Osteocyte (in vitro differentiated cells): ENCODE measurements around a stretch of chr22.

- PRO-cap = no peak
Measured at GRCh38 chr22:37601592-37602430, 6.8 kb upstream of the GGA1 start.

DNA sequence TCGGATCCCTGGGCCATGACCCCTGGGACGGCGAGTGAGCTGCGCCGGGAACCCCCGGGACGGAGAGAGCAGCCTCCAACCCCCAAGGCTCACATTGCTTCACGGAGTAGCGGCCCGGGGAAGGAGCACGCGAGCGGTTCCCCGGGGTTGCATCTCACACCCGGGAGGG, 371 bp downstream of the GGA1 start:
- PRO-cap = no peak

DNA sequence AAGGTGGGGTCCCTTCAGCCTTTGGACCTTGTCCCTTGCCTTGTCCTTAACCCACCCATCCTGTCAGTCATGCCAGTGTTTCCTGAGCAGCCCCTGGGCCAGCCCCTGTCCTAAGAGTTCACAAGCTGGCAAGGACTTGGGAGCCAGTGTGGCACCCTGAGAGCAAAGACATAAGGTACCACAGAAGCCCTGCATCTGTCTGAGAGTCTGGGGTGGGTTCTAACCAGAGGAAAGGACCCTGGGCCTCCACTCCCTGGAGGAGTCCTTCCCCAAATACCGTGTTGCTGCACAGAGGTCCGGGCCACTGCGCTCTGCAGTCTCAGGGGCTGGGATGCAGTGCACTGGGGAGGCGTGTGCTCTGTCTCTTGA, 4.4 kb upstream of the SH3BP1 start:
- PRO-cap = no peak

- PRO-cap = no peak
Measured at GRCh38 chr22:37664749-37665010, 6.2 kb downstream of the PDXP start.

DNA sequence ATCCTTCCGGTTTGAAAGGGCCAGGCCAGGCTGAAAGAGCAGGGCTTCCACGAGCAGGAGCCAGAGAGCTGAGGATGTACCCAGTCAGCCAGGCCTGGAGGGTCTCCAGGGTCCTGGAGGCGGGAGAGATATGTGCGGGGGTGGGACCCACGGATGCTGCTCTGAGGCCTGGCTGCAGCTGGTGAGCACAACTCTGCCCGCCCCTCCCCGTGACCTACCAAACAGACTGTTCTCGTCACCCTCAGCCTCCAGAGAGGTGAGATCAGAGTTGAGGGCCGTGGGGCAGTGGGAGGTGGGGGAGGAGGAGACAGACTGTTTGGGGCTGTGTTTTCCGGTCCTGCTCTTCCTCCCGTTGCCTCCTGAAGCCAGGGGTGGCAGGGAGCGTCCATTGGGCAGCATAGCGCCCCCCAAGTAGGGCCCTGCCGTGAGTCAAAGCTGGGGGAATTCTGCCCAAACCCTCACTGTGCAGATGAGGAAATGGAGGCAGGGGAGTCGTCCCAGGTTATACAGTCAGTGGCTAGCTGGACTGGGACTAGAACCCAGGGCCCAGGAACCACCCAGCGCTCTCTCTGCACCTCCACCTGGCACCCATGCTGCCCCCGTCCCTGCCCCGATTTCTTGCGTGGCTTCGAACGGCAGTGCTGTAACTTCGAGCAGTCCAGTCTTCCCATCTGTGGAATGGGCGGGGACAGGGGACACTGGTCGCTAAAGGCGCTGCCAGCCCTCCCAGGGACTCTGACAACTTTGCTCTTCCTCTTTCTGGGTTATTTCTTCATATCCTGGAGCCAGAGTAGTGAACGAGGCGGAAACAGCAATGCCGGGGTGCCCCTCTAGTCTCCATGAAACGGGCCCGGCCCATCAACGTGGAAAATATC, 42.4 kb downstream of the TRIOBP start:
- PRO-cap = no peak

- PRO-cap = no peak
Measured at GRCh38 chr22:37740969-37741288, 44.1 kb downstream of the TRIOBP start.

- PRO-cap = no peak
Measured at GRCh38 chr22:37804830-37805008, 310 bp upstream of the H1-0 start.

GRCh38 chr22:37896170-37896741, 9.8 kb upstream of the MICALL1 start:
- PRO-cap = no peak

DNA sequence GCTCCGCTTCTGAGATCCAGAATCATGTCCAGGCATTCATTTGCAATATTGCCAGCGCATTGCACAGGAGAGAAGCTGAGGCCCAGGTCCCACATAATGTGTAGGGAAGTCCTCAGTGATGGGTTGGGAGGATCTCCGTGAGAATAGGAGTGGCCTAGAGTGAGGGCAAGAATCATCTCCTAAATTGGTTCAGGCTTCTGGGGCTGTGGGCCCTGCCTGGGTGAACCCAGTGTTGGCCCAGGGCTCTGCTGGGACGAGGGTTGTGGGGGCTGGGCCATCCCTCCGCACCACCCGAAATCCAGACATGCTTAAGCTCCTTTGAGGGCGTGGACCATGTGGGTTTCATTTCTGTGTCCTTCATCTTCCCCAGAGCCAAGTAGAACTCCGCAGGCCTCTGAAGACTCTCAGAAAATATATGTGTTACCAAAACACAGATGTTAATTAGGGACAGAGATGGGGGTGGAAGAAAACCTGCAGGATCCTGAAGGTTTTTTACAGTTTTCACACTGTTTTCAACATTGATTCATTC, 3.7 kb downstream of the MICALL1 start:
- PRO-cap = no peak

GRCh38 chr22:37932325-37932910, 21.0 kb downstream of the C22orf23 start:
- PRO-cap = no peak

DNA sequence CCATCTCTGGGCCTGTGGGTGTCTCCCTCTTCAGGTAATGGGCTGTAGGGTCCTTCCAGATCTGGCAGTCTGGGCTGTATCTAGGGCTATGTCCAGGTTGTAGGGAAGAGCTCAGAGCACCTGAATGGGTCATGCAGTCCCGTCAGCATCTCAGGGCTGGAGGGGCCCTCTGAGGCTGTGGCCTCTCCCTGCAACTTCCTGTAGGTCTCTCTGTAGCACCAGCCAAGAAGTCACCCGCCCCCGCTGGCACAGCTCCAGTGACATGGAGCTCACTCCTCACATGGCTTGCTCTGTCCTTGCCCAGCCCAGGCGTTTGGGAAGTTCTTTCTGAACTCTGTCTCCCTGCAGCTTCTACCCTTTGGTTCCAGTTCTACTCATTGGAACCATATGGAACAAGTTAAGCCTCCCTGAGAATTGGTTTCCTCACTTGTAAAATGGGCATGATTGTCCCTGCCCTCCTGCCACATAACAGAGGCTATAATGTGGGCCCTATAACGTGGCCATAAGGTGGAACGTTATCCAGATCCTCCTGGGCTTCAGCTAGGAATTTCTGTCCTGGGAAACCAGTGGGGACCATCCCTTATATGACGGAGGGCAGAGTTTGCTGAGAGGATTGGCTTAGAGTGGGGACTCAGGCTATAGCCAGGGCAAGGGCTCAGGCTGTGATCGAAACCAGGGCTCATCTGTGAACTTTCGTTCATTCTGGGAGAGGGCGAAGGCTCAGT, 33.3 kb upstream of the SOX10 start:
- PRO-cap = no peak

GRCh38 chr22:38030217-38031335, 26.6 kb upstream of the PICK1 start:
- PRO-cap = no peak

DNA sequence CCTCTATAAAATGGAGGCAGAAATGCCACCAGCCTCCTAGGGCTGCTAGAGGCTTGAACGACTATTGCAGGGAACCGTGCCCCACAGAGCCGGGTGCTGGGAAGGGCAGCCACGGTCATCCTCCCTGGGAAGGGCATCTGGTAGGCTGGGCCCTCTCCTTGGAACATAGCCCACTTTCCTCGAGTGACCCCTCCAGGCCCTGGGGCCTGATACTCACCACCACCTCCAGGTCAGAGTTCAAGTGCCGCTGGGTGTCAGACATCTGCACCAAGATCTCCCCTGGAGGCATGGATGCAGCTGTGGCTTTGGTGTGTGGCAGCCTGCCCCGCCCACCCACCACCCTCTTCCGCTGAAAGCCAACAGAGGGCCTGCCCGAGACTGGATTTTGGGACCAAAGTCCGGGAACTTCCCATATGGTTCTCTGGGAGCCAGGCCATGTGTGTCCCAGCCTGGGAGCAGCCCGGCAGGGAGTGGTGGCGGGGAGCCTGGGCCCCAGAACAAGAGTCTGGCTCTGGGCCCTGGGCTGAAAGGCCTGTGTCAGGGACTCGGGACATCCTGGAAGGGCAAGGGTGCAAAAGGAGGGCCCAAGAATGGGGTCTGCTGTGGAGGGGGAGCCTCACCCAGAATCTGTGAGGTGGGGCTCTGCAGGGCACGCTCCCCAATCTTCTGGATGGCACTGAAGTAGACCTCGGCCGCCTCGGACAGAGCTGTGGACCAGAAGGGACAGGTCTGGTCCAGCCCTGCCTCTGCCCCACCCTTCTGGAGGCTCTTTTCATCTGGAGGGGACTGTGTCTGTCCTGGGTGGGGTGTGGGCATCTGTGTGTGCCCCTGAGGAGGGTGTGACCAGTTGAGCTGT, 2.6 kb downstream of the BAIAP2L2 start:
- PRO-cap = no peak

- PRO-cap = no peak
Measured at GRCh38 chr22:38112320-38112913, 1.9 kb upstream of the BAIAP2L2 start.

GRCh38 chr22:38120619-38120951, 10.1 kb upstream of the BAIAP2L2 start:
- PRO-cap = no peak

- PRO-cap = unidirectional peak, plus-strand start at chr22:38178077
Measured at GRCh38 chr22:38177655-38178371, 3.8 kb downstream of the PLA2G6 start.

GRCh38 chr22:38203936-38204132, 2.0 kb downstream of the MAFF start:
- PRO-cap = no peak

GRCh38 chr22:38213783-38214129, 12.0 kb downstream of the MAFF start:
- PRO-cap = no peak

DNA sequence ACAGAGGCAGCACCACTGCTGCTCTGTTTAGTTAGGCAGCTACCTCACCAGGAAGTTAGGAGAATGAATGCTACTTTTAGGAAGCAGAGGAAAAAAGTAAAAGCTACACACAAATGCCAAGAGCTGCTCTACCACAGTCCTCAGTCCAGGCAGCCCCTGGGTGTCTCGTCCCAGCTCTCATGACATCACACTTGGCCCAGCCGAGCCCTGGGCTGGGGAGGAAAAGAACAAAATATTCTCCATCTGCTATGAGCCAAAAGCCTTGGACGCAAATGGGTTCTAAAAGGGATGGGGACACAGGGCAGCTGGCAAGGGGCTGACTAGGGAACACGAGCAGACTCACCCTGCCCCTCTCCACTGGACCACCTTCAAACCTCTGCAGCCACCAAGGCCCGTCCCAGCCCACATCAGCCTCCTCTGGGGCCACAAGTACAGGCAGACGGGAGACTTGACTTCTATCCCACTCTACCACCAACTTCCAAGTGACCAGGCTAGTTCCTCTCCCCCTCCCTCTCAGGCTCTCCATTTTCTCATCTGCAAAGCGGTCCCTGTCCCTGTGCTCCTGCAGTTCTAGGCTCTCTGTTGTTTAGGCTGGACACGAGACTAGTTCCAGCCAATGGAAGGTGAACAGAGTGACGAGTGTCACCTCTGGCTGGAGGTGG, 26.0 kb downstream of the TMEM184B start:
- PRO-cap = no peak

DNA sequence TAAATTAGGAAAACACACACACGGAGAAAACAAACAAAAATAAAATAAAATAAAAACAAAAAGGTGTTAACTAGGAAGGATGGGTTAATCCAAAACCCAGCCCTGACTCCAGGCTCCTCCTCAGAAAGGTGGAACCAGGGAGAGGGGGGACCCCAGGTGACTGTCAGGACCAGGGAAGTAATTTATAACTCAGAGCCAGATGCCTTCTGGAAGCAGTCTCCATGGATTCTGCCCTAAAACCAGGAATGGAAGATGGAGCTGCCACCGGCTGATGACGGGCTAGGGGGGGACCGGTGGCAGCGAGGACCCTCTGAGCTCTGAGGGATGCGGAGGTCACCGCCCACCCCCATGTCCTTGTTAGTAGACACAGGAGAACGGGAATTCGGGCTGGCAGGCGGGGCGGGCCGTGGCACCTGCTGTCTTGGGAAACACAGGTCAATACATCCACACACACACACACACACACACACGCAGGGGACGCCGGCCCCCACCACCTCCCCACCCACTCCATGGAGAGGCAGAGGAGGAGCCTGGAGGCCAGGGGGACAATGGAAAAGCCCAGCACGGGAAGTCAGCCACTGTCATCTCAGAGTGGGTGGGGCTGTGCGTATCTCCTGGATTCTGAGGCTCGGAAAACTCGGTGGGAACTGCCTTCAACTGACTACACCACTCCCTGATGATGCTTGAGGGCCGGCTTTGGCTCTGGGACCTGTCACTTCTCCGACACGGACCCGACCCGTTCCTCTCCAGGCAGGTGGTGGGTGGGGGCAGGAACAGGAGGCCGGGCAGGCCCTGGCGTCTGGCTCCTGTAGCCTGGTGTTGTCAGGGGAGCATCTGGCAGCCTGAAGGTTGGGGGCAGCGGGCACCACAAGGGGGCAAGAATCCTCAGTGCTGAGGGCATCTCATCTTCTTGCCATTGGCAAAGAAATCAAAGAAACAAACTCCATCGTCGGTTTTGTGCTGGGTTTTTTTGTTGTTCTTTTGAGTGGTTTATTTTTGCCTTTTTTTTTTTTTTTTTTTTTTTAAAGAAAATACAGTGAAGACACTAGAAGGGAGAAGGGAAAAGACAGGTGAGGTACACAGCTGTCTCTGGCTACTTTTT, 18.4 kb upstream of the TMEM184B start:
- PRO-cap = no peak